HCT116 (cell line): ENCODE data around the genes H2AP and TSPAN7.

GRCh38 chrX:37572179-37572783 is 820 bp downstream of the LANCL3 start:
- RRBS = no CpG with 5 or more reads among the region's 55 CpGs

- RRBS = no CpG with 5 or more reads among the region's 4 CpGs
These were observed 33.7 kb upstream of the CYBB start for GRCh38 chrX:37745990-37746746.

- RRBS = no CpG with 5 or more reads among the region's 6 CpGs
These were observed at the start of gene H2AP for GRCh38 chrX:37990704-37990993. TSS of gene H2AP (plus strand) at chrX:37990779.

DNA sequence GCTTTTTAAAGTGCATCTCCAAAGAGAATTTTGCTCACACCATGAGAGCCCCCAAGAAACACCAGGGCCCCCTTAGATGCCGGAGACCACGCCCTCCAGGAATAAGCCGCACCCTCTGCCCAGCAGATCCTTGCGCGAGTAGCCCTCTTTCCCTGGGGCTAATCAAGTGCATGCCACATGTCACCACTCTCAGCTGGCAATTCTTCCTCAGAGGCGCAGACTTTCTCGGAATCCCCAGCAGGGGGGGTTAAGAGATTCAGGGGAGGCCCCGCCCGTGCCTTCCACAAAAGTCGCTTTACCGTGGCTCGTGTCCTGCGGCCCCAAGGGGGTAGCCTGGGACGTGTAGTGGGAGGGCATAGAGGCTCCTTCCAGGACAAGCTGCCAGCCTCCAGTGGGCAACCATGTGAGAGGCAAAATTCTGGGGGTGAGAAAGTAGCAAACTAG is 721 bp downstream of the SRPX start:
- RRBS = no CpG with 5 or more reads among the region's 14 CpGs

- RRBS = 30% methylated on average over 4 of the region's 103 CpGs
These were observed at the start of gene TSPAN7 for GRCh38 chrX:38561103-38562278. TSS of gene TSPAN7 (plus strand) at chrX:38561542.

- RRBS = 97% methylated on average over 18 of the region's 70 CpGs
These were observed 3.5 kb downstream of the MID1IP1 start for GRCh38 chrX:38804541-38805291.

- RRBS = no CpG with 5 or more reads among the region's 6 CpGs
These were observed 425.2 kb downstream of the MID1IP1 start for GRCh38 chrX:39226401-39226893.

GRCh38 chrX:39336371-39337781 is 535.6 kb downstream of the MID1IP1 start:
- RRBS = no CpG with 5 or more reads among the region's 11 CpGs

DNA sequence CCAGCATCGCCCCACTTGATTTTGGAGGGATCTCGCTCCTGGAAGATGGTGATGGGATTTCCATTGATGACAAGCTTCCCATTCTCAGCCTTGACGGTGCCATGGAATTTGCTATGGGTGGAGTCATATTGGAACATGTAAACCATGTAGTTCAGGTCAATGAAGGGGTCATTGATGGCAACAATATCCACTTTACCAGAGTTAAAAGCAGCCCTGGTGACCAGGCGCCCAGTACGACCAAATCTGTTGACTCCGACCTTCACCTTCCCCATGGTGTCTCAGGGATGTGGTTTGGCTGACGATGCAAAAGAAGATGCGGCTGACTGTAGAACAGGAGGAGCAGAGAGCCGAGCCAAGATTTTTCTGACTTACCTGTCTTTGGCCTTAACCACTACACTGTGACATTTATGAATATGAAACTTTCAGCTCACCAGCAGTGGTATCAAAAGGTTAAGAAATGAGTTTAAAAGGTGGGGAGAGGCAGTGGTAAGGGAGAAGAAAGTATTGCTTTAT is 309.8 kb downstream of the BCOR start:
- RRBS = no CpG with 5 or more reads among the region's 9 CpGs

GRCh38 chrX:39969141-39969612 is 128.6 kb downstream of the BCOR start:
- RRBS = no CpG with 5 or more reads among the region's 13 CpGs

- RRBS = 91% methylated on average over 29 of the region's 72 CpGs
These were observed 92.4 kb downstream of the BCOR start for GRCh38 chrX:40005160-40005938.

GRCh38 chrX:40058927-40059244 is 38.9 kb downstream of the BCOR start:
- RRBS = no CpG with 5 or more reads among the region's 9 CpGs

DNA sequence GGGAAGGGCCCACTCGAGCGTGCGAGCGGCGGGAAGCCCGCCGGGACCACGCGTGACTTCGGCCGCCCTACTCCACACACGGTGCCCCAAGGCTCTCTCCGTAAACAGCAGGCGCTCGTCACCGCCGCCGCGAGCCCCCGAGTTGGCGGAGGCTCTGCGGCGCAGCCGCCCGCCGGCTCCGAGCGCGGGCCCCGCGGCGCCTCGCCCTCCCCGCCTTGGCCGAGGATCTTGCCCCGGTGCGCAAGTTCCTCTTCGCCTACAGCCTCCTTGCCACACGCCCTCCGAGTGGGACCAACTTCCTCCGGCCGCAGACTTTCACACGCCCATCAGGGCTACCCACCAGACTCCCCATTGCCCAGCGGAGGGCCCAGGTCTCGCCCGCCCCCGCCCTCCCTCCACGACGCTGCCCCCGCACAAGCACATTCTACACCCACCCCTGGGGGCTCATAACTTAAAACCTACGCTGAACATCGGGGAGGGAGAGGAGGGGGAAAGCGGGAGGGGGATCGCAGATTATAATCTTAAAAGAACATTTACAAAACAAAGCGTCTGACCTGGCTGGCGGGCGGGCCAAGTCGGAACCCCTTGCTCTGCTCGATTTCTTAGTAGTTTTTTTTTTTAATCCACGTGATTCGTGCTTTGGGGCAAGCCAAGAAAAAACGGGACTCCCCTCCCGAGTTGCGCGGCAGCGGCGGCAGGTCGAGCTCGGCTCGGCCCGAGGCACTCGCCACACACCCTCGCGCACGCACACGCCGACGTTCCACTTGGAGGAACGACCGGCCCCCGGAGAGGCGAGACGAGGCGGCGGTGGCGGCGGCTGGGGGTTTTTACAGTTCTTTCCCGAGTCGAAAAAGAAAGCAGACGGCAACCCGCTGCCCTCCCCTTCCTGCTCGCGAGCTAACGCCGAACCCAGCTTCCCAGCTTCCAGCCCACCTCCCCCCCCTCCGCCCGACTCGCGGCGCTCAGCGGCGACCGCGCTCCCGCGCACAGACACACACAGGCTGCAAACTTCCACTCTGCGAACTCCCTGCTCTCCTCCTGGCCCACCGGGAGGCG is 1.5 kb downstream of the BCOR start:
- RRBS = 1% methylated on average over 23 of the region's 109 CpGs

- RRBS = 4% methylated on average over 1 of the region's 14 CpGs
These were observed 909 bp downstream of the BCOR start for GRCh38 chrX:40096962-40097136.

GRCh38 chrX:40175413-40176323 is 77.9 kb upstream of the BCOR start:
- RRBS = 0% methylated on average over 3 of the region's 77 CpGs

GRCh38 chrX:40261968-40262685 is 164.4 kb upstream of the BCOR start:
- RRBS = no CpG with 5 or more reads among the region's 14 CpGs

- RRBS = no CpG with 5 or more reads among the region's 4 CpGs
These were observed 178.0 kb upstream of the ATP6AP2 start for GRCh38 chrX:40402893-40403092.

GRCh38 chrX:40543942-40544385 is 36.8 kb upstream of the ATP6AP2 start:
- RRBS = no CpG with 5 or more reads among the region's 5 CpGs

GRCh38 chrX:40687115-40688131 is 40.1 kb upstream of the CXorf38 start:
- RRBS = no CpG with 5 or more reads among the region's 12 CpGs

GRCh38 chrX:40845008-40845615 is 109.8 kb upstream of the MED14 start:
- RRBS = no CpG with 5 or more reads among the region's 7 CpGs